IMR-90 (cell line): ENCODE measurements around a stretch of chr3.

DNA sequence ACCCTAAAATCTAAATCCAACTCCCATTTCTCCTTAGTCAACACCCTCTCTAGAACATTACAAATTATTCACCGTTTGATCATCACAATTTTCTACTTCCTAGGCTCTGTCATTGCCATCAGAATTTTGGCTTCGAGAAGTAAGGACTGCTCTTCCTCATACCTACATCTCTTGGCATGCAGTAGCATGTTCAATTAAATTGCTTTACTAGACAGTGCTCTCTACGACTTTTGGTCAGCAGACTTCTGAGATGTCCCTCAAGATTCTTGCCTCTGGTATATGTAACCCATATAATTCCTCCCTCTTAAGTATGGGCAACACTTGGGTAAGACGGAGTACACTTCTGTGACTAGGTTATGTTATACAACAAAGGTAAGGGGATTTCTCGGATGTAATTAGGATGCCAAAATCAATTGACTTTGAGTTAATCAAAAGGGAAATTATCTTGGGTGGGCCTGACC, 824.6 kb downstream of the FHIT start:
- RRBS = no CpG with 5 or more reads among the region's 5 CpGs
CAGE:
- cytosol, long polyA plus RNA = no peak
- long polyA plus RNA = no peak
- nucleus, long polyA plus RNA = no peak

GRCh38 chr3:61250663-61251140, 550 bp downstream of the FHIT start:
- RRBS = no CpG with 5 or more reads among the region's 22 CpGs
CAGE:
- cytosol, long polyA plus RNA = no peak
- long polyA plus RNA = no peak
- nucleus, long polyA plus RNA = no peak

DNA sequence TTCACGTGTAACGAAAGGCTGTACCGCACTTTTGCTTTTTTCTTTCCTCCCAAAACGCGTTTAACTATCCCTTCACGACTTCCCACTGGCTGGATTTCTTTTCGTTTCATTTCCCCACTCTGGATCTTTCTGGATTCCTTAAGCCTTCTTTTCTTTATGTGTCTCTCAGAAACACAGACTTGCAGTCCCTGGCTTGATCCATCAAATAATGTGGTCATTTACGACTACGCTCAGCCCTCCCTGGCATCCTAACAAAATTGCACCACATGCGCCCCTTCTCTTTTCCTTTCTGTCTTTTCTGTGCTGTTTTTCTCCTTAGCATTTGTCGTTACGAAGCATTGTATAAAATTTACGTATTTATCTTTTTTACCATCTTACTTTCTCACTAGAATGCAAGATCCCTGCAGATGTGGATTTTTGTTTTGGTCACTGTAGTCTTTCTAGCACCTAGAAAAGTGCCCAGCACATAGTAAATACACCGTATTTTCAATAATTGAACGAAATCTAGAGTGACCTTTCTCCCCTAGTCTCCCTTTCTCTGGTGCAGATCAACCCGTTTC, 540 bp upstream of the FHIT start:
- RRBS = no CpG with 5 or more reads among the region's 16 CpGs
CAGE:
- cytosol, long polyA plus RNA = no peak
- long polyA plus RNA = no peak
- nucleus, long polyA plus RNA = no peak

GRCh38 chr3:61593882-61594576, 32.7 kb downstream of the PTPRG start:
- RRBS = no CpG with 5 or more reads among the region's 10 CpGs
CAGE:
- cytosol, long polyA plus RNA = no peak
- long polyA plus RNA = no peak
- nucleus, long polyA plus RNA = no peak

DNA sequence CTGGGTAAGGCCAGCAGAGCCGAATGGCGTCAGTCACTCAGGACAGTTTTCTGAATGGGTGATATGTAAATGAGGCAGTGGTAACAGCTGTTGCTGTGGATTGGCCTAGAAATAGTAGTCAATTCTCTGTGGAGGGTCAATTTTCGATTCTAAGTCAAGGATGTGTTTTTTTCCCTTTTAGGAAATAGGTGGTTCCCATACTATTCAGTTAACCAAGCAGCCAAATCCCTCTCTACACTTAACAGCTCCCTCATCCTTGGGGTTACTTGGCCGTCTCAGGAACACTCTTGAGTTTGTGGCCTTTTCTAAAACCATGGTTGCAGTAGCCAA, 121.9 kb downstream of the PTPRG start:
- RRBS = no CpG with 5 or more reads among the region's 4 CpGs
CAGE:
- cytosol, long polyA plus RNA = no peak
- long polyA plus RNA = no peak
- nucleus, long polyA plus RNA = no peak

GRCh38 chr3:61684971-61685536, 123.7 kb downstream of the PTPRG start:
- RRBS = no CpG with 5 or more reads among the region's 6 CpGs
CAGE:
- cytosol, long polyA plus RNA = no peak
- long polyA plus RNA = no peak
- nucleus, long polyA plus RNA = no peak

DNA sequence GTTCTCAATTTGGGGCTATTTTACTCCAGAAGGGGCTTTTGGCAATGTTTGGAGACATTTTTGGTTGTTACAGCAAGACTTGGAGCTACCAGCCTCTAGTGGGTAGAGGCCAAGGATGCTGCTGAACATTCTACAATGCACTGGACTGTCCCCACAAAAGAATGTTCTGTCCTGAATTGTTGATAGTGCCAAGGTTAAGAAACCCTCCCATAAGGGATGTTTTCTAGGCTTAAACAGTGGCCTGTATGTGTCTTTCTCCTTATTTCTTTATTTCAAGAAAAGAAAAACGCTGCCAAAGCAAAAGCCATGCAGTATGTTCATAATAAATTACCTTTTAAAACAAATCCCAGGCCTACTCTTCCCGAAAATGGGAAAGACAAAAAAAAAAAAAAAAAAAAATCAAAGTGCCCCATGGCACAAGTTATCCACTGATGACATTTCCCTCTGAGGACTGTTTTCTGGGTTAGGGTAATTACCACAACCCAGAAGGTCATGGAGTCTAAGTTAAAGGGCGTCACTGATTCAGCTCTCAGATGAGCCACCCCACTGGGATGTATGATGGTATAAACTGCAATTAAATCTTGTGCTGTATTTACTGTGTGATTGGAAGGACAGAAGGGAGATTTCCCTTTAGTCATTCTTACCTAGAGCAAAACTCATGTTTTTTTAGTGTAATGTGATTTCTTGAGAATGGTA, 243.9 kb downstream of the PTPRG start:
- RRBS = no CpG with 5 or more reads among the region's 3 CpGs
CAGE:
- cytosol, long polyA plus RNA = no peak
- long polyA plus RNA = no peak
- nucleus, long polyA plus RNA = no peak

GRCh38 chr3:62202964-62204174, 115.5 kb upstream of the C3orf14 start:
- RRBS = no CpG with 5 or more reads among the region's 45 CpGs
CAGE:
- cytosol, long polyA plus RNA = no peak
- long polyA plus RNA = no peak
- nucleus, long polyA plus RNA = no peak

- RRBS = no CpG with 5 or more reads among the region's 10 CpGs
CAGE:
- cytosol, long polyA plus RNA = no peak
- long polyA plus RNA = no peak
- nucleus, long polyA plus RNA = no peak
Observed at GRCh38 chr3:62218618-62219168, 100.1 kb upstream of the C3orf14 start.

GRCh38 chr3:62242802-62243526, 75.9 kb upstream of the C3orf14 start:
- RRBS = no CpG with 5 or more reads among the region's 13 CpGs
CAGE:
- cytosol, long polyA plus RNA = no peak
- long polyA plus RNA = no peak
- nucleus, long polyA plus RNA = no peak

GRCh38 chr3:62587213-62587720, 213.9 kb upstream of the FEZF2 start:
- RRBS = no CpG with 5 or more reads among the region's 8 CpGs
CAGE:
- cytosol, long polyA plus RNA = no peak
- long polyA plus RNA = no peak
- nucleus, long polyA plus RNA = no peak

DNA sequence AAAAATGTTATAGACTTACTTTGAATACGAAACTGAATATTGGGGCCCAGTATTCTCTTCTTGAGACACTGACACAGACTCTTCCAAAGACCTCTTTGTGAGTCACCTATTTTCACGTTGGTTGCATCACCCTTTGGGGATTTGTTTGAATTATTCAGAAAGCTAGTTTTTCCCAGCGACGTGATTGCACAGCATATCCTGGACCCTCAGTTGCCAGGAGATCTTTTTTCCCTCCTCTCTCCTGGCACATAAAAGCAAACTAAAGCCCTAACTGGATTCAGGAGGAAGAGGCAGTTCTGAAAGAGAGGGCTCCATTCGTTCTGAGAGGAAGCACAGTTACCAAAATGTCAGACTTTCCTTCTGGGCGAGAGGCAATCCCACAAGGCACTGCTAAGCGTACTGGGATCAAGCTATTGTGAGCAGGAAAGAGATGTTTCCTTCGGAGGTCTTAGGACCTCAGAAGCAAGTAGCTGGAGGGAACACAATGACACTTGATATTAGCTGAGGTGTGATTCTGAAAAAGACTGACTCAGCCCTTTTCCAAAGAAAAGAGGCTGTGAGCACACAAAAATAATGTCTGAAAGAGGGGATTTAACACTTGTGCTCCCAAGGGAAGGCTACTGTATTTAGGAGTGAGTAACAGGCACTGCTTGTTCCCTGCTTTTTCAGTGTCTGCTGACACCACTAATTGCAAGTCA, 65.8 kb upstream of the CADPS start:
- RRBS = no CpG with 5 or more reads among the region's 8 CpGs
CAGE:
- cytosol, long polyA plus RNA = no peak
- long polyA plus RNA = no peak
- nucleus, long polyA plus RNA = no peak

GRCh38 chr3:62950160-62950675, 75.0 kb upstream of the CADPS start:
- RRBS = no CpG with 5 or more reads among the region's 5 CpGs
CAGE:
- cytosol, long polyA plus RNA = no peak
- long polyA plus RNA = no peak
- nucleus, long polyA plus RNA = no peak

DNA sequence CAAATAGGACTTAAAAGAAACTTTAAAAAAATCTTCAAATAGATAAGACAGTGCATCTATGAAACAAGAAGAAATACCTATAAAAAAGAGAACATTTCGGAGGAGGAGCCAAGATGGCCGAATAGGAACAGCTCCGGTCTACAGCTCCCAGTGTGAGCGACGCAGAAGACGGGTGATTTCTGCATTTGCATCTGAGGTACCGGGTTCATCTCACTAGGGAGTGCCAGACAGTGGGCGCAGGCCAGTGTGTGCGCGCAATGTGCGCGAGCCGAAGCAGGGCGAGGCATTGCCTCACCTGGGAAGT, 142.0 kb upstream of the SYNPR start:
- RRBS = no CpG with 5 or more reads among the region's 14 CpGs
CAGE:
- cytosol, long polyA plus RNA = no peak
- long polyA plus RNA = no peak
- nucleus, long polyA plus RNA = no peak

DNA sequence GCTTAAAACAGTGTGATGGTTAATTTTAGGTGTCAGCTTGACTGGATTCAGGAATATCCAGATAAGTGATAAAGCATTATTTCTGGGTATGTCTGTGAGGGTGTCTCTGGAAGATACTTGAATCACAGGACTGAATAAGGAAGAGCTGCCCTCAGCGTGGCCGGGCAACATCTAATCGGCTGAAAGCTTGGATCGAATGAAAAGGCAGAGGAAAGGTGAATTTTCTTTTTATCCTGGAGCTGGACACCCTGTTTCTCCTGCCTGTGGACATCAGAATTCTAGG, 131.9 kb upstream of the SYNPR start:
- RRBS = no CpG with 5 or more reads among the region's 4 CpGs
CAGE:
- cytosol, long polyA plus RNA = no peak
- long polyA plus RNA = no peak
- nucleus, long polyA plus RNA = no peak

DNA sequence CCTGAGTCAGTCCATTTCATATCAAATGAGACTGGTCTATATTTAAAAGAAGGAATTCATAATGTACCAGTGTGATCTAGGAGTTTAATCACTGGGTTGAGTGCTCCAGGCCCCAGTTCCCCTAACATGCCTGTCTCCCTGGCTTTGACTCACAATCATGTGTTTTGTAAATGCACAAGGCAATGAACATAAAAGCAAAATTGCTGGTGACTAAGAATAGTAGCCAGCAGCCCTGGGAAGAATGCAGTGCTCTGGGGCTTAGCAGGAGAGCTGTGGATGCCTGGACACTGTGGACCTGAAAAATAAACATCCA, 50.2 kb downstream of the SYNPR start:
CAGE:
- cytosol, long polyA plus RNA = no peak
- long polyA plus RNA = no peak
- nucleus, long polyA plus RNA = no peak

- RRBS = 2% methylated on average over 24 of the region's 56 CpGs
CAGE:
- cytosol, long polyA plus RNA = no peak
- long polyA plus RNA = no peak
- nucleus, long polyA plus RNA = no peak
Observed at GRCh38 chr3:63911440-63912202, 48.0 kb downstream of the ATXN7 start.

CAGE:
- cytosol, long polyA plus RNA = no peak
- long polyA plus RNA = no peak
- nucleus, long polyA plus RNA = no peak
Observed at GRCh38 chr3:63959806-63960318, 63.4 kb downstream of the PSMD6 start.

GRCh38 chr3:63967387-63968657, 55.5 kb downstream of the PSMD6 start:
- RRBS = no CpG with 5 or more reads among the region's 12 CpGs
CAGE:
- cytosol, long polyA plus RNA = no peak
- long polyA plus RNA = no peak
- nucleus, long polyA plus RNA = no peak

- RRBS = no CpG with 5 or more reads among the region's 12 CpGs
CAGE:
- cytosol, long polyA plus RNA = no peak
- long polyA plus RNA = no peak
- nucleus, long polyA plus RNA = no peak
Observed at GRCh38 chr3:63972978-63973930, 50.0 kb downstream of the PSMD6 start.